ENCODE results near the genes CDK5 and NUB1.

GRCh38 chr7:150755269-150756071, 18.3 kb downstream of the GIMAP5 start:
- PRO-cap, result no peak

- PRO-cap, result no peak
These were observed 22.2 kb downstream of the TMEM176B start for GRCh38 chr7:150777975-150778387.

DNA sequence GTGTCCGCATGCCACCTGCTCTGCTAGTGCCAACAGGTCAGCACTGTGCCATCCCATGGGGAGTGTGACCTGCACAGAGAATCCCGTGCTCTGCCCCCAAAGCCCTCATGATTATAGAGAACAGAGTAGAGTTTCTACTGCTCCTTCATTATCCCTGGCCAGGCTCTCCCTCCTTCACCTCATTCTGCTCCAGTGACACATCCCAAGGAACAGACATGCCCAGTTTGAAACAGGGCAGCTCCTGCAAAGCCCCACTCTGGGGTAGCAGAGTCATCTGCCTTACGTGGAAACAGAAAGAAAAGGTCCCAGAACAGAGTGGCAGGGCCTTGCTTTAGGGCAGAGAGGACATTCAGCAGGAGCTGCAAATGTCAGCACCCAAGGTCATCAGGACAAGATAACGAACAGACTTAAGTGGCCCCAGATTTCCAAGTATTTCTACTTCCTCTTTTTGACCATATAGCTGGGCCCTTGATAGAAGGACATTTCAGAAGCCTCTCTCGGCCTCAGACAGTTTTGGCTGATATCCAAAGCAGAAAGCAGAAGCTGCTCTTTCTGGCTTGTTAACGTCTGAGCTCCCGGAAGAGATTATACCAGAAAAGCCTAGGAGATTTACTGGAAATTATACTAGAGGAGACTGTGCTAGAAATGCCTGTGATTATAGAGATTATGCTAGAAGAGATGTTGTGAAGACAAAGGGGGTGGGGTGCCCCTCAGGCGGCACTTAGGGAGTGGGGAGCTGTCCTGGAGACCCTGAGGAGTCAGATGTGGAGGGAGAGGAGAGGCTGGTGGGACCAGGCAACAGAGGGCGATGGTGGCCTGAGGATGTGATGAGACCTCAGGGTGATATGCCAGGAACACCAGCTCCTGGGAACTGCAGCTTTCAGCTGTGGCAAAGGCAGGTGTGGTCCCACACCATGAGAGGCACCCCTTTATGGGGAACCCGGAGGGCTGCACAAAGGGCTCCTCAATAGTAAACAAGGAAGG, 12.5 kb downstream of the TMEM176B start:
- PRO-cap, result no peak

- PRO-cap, result no peak
These were observed 17.1 kb downstream of the AOC1 start for GRCh38 chr7:150869373-150869930.

- PRO-cap, result no peak
These were observed 45.1 kb downstream of the AOC1 start for GRCh38 chr7:150897477-150897824.

- PRO-cap, result no peak
These were observed 35.8 kb downstream of the KCNH2 start for GRCh38 chr7:150942299-150942821.

DNA sequence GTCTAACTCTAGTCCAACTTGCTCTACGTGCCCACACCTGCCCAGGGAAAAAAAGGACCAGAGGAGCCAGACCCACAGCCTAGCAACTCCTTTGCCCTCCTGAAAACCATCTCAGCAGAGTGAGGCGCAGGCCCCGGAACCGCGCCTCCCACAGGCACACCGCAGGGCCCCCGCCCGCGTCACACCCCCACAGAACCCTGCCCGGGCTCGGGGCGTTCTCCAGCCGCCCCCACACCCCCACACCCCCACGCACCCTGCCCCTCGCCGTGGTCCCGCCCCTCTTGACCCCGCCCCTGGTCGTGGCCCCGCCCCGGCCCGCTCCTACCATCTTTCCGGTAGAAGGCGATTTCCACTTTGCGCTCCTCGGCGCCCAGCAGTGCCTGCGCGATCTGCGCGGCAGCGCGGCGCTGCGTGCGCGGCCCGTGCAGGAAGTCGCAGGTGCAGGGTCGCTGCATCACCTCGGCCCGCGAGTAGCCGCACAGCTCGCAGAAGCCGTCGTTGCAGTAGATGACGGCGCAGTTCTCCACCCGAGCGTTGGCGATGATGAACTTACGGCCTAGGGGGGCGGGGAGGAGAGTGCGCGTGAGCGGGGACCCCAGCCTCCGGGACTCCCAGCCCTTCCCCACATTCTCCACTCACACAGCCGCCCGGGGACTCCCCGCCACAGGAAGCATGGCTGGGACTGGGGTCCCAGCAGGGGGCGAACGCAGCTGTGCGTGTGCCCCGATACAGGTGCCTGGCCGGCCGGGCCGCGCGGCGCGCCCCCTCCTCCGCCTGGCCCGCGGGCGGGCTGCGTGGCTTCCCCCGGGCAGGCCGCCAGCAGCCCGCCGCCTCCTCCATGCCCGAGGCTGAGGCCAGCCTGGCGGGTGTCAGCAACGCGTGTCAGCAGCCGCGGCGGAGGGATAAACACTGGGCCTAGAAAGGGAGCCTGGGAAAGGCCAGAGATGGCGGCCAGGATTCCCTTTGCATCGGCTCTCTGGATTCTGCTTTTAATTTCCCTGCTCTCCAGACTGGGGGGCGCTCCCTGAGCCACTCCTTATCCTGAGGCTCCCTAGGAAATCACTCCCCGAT, 3.4 kb downstream of the KCNH2 start:
- PRO-cap, result no peak

DNA sequence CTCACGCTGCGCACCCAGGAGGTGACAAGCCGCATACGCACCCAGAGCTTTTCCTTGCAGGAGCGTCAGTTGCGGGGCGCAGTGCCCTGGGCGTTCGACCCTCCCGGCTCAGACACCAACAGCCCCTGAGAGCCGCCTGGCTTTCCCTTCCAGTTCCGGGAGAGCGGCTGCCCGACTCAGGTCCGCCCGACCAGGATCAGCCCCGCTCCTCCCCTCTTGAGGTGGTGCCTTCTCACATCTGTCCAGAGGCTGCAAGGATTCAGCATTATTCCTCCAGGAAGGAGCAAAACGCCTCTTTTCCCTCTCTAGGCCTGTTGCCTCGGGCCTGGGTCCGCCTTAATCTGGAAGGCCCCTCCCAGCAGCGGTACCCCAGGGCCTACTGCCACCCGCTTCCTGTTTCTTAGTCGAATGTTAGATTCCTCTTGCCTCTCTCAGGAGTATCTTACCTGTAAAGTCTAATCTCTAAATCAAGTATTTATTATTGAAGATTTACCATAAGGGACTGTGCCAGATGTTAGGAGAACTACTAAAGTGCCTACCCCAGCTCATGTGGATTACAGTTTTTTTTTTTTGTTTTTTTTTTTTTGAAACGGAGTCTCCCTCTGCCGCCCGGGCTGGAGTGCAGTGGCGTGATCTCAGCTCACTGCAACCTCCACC, 10.1 kb downstream of the ATG9B start:
- PRO-cap, result no peak

GRCh38 chr7:151057530-151058610, at the start of gene CDK5:
CDK5 (minus strand) TSS chr7:151057897.
- PRO-cap, result bidirectional peak, plus-strand start at chr7:151058254, minus-strand start at chr7:151057894; bidirectional peak, plus-strand start at chr7:151058515, minus-strand start at chr7:151058415

- PRO-cap, result no peak
These were observed 493 bp downstream of the AGAP3 start for GRCh38 chr7:151086815-151087120.

DNA sequence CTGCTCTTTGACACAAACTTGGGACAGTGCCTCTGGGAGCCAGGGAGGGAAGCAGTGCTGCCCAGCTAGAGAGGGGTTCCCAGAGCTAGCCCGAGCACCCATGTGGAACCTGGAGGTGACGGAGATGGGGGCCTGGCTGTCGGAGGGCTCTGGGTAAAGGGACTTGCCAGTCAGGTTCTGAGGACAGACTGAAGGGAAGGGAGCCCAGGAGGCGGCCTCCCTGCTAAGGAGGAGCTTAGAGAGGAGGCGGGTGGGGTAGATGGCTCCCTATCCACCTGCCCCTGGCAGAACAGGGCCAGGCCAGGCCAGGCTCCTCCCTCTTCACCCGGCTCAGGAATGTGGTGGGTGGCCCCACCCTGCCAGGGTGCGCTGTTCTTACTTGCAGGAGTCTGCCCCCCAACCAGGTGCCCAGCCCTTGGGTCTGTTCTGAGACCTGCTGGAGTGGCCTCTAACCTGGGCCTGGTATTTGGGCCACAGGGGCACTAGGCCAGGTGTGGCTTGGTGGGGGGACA, 29.8 kb downstream of the AGAP3 start:
- PRO-cap, result bidirectional peak, plus-strand start at position 382 of the sequence, minus-strand start at position 179 of the sequence

- PRO-cap, result no peak
These were observed 10.1 kb downstream of the GBX1 start for GRCh38 chr7:151157379-151157886.

DNA sequence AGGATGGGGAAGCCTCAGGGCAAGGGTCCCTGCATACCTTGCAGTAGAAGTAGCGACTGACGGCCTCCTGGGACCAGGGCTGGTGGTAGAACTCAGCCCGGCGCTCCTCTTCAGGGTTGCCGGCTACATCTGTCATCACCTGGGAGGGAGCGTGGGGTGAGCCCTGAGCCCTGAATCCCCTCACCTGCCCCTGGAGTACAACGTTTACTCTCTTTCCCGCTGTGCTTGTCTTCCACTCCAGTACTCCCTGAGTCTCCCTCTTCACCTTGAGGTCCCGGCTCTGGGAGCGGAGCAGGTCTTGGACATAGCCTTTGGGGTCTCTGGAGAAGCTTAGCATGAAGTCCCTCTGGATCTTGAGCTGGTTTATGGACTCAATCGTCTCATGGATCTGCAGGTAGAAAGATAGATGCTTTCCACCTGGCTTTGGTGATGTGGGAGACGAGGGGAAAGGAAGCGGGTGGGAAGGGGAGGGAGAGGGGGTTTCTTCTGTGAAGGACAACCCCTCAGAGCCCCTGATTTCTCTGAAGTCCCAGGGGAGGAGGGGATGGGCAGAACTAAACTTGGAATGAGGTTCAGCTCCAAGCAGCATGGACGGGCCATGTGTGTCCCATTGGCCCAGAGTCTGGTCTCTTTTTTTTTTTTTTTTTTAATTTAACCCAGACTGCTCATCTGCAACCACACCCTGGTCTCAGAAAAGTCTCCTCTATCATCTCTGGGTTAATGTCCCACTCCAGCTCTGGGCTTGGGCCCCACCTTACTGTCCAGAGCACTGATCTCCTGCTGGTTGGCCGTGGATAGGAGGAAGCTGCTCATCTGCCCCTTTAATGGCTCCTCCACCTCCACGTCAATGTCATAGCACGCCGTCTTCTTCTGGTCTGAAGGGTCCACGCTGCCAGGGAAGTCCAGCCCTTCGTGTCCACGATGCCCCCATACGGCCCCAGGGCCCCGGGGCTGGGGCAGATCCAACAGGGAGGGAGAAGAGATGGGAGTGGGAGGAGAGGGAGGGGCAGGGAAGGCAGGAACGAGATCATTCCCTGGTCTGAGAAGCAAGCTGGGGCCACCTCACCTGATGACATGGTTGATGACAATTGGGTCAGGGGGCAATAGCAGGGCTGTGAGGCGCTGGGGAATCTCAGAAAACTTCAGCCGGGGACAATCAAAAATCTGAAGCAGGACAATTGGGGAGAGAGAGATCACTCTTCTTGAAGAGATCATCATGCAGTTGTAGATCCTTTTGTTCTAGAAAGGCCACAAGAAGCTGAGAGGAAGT, 7.5 kb downstream of the CHPF2 start:
- PRO-cap, result no peak

- PRO-cap, result bidirectional peak, plus-strand start at chr7:151341812, minus-strand start at chr7:151341580
These were observed at the start of gene NUB1 for GRCh38 chr7:151341324-151342336. NUB1 (plus strand) TSS chr7:151341812.

- PRO-cap, result no peak
These were observed 25.2 kb downstream of the NUB1 start for GRCh38 chr7:151366896-151367167.

GRCh38 chr7:151509283-151510014, 10.2 kb downstream of the RHEB start:
- PRO-cap, result no peak

- PRO-cap, result no peak
These were observed 38.8 kb upstream of the RHEB start for GRCh38 chr7:151558392-151558897.

DNA sequence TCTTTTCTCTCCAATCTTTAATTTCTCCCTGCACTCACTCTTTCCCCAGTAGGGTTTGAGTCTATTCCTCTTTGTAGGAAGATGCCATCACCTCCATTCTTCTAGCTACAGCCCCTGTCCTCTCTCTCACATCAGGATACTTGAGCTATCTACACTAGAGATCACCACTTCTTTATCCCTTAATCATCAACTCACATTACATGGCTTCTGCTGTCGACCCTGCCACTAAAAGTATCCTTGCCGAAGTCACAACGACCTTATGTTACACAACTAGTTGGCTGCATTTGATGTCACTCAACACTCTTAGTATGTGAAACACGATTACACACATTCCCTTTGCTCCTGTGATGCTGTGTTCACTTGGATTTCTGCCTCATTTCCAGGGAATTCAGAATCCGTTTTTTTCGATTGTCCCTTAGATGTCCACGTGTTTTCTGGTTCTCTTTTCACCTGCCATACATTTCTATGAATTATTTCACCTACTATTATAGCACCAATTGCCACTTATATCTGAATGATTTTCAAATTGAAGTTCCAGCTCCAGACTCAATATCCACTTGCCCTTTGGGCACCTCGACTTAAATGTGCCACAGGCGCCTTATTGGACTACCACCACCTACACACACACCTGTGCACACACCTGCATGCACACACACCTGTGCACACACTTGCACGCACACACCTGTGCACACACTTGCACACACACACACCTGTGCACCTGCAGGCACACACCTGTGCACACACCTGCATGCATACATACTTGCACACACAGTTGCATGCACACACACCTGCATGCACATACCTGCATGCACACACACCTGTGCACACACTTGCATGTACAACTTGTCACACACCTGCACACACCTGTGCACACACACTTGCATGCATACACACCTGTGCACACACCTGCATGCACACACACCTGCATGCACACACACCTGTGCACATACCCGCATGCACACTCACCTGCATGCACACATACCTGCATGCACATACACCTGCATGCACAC, 149.7 kb upstream of the RHEB start:
- PRO-cap, result no peak

DNA sequence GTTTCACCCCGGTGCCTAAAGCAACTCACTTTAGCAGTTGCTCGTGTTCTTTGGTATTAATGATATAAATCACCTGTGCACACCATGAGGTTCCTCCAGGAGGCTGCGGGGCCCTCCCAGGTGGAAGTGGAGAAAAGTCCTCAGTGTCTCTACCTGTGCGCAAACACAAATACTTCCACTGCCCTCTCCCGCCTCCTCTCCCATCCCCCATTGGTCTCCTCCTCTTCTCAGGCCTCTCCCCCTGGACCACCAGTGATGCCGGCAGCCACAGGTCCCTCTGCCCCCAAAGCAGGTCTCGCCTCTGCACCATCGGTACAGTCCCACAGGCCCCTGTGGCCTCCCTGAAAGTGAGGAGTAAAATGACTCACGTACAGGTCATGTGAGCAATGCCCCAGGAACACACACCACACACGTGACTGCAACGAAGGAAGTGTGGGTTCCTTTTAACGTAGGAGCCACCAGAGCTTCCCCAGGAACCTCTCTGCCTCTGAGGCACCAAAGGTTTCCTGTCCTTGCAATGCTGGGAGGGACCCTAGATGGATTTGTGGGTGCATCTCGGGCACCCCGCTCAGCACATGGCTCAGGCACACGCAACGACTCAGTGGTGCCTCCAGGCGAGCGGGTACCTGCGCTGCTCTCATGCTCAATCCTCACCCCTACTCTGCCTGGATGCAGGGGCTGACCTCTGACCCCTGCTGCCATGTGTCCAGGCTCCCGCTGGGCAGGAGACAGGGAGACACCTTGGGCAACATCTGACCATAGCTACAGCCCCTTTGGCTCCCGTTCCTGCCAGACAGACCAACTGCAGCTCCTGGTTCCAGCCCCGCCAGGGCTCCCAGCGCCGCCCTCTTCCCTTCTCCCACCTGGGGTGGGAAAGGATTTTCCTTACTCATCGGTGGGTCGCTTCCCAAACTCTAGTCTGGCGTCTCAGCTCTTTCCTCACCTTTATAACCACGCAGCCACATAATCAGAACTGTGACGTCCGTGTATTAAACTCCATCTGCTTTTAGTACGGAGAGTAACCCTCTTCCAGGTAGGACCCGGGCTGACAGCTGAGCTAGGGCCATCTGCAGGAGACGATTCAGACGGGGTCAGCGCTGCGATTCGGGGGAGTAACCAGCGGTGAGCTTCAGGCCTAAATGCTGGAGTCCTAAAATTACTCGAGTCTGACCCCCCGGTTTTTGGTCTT, 120.7 kb downstream of the PRKAG2 start:
- PRO-cap, result no peak

DNA sequence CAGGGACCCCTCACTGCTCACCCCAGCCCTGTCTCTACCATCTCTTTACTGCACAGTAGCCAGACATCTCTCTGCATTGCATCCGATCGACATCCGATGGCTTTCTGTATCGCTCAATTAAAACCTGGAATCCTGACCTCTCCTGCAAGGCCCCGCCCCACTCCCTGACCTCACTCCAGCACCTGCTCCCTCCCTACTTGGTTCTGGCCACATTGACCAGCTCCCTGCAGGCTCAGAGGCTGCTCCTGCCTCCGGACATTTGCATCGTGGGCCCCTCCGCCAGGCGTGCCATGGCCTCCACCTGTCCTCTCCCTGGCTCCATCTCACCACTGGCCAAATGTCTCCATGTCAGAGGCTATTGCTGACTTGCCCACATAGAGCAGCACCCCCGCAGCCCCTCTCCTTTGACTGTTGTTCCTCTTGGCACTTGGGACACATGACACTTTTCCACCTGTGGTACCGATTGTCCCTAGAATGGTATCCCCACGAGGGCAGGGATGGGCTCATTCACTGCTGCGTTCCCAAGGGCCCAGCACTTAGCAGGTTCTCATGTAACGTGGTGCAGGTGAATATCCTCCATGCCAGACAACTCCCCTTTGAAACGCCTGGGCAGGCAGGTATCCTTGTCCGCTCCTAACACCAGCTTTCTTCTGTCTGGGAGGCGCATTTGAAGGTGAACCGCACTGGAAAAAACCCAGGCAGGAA, 117.8 kb downstream of the PRKAG2 start:
- PRO-cap, result no peak

All from sternocleidomastoid (tissue), 1 donor.